Zone of skin (tissue), 1 donor: Measurements from ENCODE around the genes UBE2G1 and PELP1.

- RRBS = 1% methylated on average over 26 of the region's 47 CpGs
Measured at GRCh38 chr17:4366411-4366730, at the start of gene UBE2G1. UBE2G1 (minus strand) TSS chr17:4366675.

DNA sequence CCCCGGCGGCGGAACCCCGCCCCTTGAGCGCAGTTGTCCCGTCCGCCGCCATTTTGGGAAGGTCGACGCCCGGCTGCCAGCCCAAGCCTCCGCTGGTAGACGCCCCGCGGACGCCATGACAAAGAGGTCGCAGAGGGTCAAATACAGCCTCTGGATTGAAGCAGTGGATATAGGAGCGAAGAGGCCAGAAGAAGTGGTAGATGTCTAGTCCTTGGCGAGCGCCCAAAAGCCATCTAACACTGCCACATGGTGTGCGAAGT lies 186 bp upstream of the UBE2G1 start:
- RRBS = 1% methylated on average over 11 of the region's 21 CpGs

- RRBS = no CpG with 5 or more reads among the region's 20 CpGs
Measured at GRCh38 chr17:4492634-4493461, 5.8 kb upstream of the SPNS2 start.

DNA sequence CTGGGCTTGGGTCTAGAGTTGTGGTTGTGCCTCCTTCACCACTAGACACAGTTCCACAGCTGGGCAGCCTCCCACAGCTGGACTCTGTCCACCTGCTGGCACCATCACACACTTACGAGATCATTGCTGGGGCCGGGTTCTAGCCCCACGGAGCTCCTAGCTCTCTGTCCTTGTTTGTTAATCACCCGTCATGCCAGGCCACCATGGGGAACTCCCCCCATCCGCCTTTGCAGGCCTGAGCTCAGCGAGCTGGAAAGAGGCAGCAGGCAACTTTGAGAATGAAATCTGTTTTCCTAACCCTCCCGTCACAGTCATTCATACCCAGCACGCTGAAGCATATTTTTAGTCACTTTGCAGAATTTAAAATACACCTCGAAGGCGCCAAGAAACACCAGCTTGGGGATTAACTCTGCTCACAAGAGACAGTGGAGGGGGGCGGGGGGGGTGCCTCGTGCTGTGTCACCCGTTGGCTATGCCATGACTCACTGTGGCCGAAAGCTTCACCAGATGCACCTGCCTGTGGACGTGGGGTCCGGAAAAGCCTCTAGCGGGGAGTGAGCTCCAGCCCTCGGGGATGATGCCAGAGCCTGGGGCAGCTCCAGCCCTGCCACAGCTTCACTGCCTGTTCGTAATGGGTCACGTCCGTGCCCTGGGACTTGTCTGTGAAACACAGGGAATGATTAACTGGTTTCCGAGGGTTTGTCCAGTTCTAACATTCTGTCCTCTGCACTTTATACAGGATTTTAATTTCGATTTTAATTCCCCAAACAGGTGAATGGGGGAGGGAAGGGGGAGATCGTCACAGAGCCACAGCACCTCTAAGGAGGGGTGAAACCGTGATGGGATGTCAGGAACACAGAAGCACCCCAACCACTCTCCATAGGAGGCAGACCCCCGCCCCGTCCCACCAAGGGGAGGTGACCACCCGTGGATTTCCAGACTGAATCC lies 1.4 kb upstream of the SPNS2 start:
- RRBS = no CpG with 5 or more reads among the region's 28 CpGs

GRCh38 chr17:4500960-4501653 lies 2.4 kb downstream of the SPNS2 start:
- RRBS = 38% methylated on average over 2 of the region's 10 CpGs

DNA sequence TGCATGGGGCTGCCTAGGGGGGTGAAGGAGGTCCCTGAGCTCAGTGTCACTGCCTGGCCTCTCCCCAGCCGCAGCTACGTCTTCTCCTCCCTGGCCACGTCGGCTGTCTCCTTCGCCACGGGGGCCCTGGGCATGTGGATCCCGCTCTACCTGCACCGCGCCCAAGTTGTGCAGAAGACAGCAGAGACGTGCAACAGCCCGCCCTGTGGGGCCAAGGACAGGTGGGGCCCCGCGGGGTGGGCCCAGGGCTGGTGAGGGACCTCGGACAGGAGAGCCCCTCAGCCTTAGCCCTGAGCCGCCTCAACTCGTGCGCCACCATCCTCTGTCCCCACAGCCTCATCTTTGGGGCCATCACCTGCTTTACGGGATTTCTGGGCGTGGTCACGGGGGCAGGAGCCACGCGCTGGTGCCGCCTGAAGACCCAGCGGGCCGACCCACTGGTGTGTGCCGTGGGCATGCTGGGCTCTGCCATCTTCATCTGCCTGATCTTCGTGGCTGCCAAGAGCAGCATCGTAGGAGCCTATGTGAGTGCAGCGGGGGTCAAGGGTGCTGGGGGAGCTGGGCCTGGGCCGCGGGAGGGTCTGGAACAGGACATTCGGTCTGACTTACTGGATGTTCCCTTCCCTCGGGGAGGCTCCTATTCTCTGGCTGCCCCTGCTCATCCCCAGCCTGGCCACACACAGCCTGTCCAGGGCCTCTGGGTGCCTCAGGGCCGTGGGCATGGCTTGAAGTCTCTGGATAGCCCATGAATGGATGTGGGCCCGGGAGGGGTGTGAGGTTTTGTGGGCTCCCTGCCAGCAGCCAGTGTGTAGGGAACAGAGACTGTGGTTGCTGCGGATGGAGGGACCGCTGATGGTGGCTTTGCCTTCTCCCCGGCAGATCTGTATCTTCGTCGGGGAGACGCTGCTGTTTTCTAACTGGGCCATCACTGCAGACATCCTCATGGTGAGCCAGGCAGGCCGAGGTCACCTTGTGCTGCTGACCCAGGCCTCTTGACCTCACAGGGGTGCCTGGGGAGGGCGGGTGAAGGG lies 22.0 kb downstream of the MYBBP1A start:
- RRBS = 39% methylated on average over 3 of the region's 43 CpGs

- RRBS = no CpG with 5 or more reads among the region's 8 CpGs
Measured at GRCh38 chr17:4565656-4566077, 5.3 kb upstream of the GGT6 start.

DNA sequence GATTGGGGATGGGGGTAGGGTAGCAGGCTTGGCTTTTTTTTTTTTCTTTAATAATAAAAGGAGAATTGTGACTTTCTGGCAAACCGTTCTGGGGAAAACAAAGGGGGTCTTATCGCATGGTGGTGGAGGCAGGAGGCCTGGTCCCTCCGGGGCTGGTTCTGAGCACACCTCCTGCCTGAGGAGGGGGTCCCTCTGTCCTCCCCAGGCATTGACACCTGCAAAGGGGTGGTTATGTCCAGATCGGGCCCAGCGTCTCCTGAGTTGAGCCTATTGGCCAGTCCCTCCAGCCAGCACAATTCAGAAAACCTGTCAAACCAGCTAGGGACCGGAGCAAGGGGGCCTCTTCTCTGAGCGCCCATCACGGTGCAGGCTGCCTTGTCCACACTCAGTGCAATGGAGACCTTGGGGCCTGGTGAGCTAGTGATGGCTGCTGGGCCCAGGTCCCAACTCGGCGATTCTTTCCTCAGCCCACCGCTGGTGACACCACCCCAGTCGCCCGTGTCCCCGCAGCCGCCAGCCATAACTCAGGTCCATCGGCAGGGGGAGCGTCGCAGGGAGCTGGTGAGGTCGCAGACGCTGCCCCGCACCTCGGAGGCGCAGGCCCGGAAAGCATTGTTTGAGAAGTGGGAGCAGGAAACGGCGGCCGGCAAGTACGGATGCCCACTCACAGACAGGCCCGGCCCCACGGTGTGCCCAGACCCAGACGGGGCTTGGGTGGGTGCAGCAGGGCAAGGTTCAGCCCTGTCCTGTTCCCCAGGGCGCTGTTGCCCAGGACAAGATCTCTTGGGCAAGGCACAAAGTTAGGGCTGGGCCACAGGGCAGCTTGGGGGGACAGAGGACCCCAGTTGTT lies 10.6 kb downstream of the SMTNL2 start:
- RRBS = 40% methylated on average over 2 of the region's 32 CpGs

DNA sequence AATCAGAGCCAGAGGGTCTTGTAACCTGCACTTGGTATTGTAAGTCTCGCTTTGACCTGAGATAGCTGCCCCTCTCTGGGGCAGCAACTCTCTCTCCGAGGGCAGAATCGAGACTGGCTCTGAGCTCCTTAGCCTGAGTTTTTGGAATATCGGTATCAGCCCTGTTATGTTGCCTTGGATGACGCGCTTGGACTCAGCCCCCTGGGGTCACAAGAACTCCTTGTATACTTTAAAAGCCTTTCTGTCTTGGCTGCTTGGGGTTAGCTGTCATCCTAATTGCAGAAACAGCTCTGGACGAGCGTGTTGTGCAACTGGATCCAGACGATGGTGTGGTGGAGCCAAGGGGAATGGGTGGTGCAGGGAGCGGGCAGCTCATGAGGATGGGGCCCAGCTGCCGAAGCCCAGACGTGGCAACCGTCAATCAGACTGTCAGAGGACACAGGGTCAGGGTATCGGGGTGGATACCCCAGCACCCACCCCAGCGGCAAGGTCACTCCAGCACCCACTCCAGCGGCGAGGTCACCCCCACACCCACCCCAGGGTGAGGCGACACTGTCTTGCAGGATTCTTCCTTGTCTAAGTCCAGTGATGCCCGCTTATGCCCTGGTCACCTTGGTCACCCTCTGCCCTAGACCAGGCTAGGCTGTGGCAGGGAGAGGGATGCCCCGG lies 14.8 kb downstream of the SMTNL2 start:
- RRBS = 21% methylated on average over 1 of the region's 20 CpGs

GRCh38 chr17:4600408-4601159 lies 16.3 kb downstream of the SMTNL2 start:
- RRBS = 35% methylated on average over 3 of the region's 23 CpGs

DNA sequence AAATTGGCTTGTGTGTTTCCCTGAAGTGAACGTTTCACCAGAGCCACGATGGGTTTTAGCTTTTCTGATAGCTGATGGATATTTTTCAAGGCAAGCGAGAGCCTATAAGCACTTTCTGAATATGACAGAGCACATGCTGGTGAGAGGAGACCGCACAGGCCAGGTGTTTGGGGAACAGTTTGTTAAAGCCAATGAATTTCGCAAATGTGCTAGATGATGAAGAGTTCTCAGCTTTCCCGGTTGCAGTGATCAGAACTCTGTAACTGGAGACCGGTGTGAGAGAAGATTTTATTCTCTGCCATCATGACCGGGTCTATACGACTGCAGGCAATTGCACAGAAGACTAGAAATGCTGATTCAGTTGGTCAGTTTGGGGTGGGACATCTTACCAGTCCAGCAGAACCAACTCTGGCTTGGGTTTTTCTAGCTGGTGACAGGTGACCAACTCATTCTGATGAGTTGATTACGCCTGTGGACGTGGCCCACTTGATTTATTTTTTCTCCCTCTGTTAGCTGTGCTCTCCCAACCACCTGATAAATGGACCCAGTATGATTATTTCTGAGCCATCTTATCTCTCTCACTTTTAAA lies 25.5 kb downstream of the SMTNL2 start:
- RRBS = 78% methylated on average over 1 of the region's 11 CpGs

DNA sequence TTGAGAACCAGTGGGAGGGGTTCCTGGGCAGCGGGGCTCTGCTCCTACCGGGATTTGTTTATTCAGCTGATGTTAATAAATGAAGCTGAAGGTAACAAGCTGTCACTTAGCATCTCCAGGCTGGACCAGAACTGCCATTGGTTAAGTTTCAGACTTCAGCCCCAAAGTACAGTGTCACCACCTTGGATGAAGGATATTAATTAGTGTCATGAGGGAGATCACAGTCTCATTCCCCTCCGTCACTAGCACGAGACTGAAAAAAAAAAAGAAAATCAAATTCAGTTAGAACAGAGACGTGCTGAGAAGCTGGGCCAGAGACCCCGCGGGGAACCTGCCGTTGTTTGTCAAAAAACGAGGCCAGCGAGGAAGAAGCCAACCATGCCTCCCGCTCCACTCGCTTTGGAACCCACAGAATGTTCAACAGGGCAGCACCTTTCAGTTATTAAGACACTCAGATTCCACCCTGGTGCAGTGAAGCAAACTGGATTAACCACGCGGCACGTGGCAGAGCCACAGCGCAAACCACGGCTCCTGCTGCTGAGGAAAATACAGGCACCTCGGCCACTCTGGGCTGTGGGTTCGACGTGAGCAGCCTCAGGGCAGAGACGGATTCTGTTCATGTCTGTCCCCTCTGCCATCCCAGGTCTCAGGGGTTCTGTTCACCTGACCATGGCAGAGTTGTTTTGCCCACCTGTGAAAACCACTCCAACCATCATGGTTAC lies 24.5 kb downstream of the ALOX15 start:
- RRBS = no CpG with 5 or more reads among the region's 21 CpGs

DNA sequence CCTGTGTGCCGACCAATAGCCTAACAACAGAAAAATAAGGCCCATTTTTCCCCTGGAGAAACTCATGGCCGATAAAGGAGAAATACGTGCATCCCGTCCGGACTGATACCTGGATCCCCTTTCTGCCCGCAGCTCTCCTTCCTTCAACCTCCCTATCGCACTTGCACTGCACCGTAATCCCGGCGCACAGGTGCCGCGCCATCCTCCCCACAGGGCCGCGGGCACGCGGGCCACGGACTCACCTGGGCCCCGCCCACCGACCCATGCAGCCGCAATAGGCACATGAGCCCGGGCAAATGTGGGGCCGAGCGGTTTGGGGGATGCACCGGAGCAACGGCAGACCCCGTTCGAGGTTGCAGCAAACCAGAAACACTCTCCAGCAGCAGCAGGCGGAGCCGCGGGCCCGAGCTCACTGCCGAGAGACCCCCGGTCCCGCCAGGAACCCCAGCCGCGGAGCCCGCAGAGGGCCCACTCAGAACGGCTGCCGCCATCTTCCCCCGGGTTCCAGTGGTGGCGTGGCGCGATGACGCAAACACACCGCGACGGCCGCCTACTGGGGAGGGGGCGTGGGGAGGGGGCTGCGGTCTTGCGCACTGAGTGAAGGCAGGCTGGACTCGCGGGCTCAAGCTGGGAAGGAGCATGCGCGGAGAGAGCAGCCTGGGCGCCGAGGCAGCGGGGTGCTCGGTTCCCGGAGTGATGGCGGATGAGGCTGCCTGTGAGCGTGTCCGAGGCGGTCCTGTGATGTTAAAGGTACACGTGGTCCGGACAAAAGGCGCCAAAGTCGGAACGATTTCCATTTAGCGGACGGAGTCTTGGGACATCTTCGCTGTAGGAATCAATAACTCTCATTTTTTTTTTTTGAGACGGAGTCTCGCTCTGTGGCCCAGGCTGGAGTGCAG lies at the start of gene PELP1:
Gene PELP1 (minus strand): TSS at position 517 of the 899 bp plus-strand sequence.
- RRBS = 1% methylated on average over 39 of the region's 74 CpGs

- RRBS = no CpG with 5 or more reads among the region's 3 CpGs
Measured at GRCh38 chr17:4712365-4713014, 2.1 kb downstream of the ARRB2 start.

- RRBS = 93% methylated on average over 3 of the region's 40 CpGs
Measured at GRCh38 chr17:4716931-4718275, 7.0 kb downstream of the ARRB2 start.

GRCh38 chr17:4750637-4750991 lies 10.9 kb upstream of the CXCL16 start:
- RRBS = no CpG with 5 or more reads among the region's 3 CpGs

- RRBS = 8% methylated on average over 1 of the region's 16 CpGs
Measured at GRCh38 chr17:4806510-4806781, 506 bp upstream of the PLD2 start.

DNA sequence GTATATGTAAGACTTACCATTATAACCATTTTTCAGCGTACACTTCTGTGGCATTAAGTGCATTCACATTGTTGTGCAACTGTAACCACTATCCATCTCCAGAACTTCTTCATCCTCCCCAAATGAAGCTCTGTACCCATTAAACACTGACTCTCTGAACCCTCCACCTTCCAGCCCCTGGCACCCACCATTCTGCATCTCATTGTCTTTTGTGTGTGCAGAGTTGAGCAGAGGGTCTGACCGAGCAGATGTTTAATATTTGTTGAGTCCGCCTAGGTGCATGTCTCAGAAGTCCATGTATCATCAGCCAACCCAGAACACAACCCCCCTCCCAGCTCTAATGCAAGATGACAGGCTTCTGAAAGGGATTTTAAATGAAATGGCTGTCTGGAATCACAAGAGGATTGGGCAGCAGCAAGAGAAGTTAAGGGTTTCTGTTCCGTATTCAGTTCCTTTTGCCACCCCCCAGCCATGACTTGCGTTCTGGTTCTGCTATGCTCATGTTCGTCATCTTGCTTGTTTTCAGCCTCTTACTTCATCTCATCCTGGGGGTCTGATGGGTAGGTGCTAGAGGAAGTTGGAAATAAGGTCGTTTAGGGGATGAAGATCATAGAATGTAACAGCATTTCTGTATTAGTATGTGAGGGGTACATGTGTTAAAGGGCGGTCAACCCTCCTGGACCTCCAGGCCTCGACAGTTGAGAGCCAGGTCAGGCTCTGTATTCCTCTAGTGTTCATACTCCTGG lies 11.9 kb downstream of the MINK1 start:
- RRBS = no CpG with 5 or more reads among the region's 9 CpGs

DNA sequence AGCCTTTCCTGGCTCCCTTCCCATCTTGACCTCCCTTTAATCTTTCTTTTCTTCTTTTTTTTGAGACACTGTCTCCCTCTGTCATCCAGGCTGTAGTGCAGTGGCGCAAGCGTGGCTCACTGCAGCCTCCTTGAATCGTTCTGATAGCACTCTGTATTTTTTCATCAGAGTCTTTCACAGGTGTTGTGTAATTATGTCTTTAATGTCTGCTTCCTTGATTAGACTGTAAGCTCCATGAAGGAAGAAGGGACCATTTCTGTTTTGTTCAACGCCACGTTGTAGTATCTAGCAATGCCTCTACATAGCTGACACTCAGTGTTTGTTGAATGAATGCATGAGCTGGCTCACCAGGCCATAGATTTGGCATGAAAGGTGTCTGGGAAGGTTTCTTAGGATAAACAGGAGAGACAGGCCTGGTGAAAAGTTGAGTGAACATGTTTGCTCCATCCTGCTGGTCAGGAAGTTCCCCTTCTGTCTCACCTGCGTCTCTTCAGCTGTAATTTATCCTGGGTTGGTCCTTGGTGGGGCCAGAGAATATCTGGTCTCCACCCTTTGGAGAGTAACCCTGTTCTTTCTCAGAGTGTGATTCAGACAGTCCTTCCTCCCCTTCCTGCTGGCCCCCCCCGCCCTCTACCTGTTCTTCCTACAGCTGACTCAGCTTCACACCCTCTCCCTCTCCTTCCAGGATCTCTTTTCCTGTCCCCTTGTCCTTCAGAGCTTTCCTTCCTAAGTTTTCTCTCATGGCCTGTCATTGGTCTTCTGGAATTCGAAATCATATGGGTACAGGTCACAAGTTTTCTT lies 17.0 kb downstream of the MINK1 start:
- RRBS = no CpG with 5 or more reads among the region's 8 CpGs

- RRBS = no CpG with 5 or more reads among the region's 6 CpGs
Measured at GRCh38 chr17:4898304-4898716, 1.0 kb upstream of the C17orf107 start.